IMR-90 (cell line): ENCODE measurements around the genes STAC3, R3HDM2, CDK4 and CYP27B1.

DNA sequence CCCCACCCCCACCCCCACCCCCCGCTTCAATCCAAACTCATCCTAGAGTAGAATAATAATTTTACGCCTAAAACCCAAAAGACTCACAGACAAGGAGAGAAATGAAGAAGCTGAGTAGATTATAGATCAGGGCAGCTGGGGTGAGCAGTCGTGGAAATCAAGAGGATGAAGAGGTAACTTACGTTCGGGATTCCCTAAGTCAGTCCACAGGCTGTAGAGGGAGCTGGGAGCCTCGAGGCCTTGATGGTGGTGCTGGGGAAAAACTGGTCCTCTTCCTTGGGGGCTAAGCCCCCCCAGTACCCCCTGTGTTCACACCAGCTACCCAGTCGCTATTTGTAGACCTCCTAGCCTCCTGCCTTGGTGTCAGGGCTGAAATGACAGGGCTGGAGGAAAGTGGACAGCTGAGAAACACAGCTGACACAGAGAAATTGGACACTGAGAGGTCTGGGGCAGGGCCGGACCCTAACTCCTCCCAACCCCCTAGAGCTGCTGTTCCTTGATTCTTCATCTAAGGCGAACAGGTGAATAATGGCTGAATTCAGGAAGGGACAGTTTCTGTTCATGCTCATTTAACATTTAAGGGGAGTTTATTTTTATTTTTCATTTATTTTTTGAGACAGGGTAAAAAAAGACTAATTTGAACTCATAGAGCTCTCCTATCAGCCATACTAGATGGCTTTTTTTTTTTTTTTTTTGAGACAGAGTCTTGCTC is at the start of gene STAC3:
Gene STAC3, minus strand, starts transcription at position 377 of the 712 bp plus-strand sequence.
- RRBS: no CpG with 5 or more reads among the region's 9 CpGs
CAGE:
- cytosol, long polyA plus RNA: no peak
- long polyA plus RNA: no peak
- nucleus, long polyA plus RNA: no peak

DNA sequence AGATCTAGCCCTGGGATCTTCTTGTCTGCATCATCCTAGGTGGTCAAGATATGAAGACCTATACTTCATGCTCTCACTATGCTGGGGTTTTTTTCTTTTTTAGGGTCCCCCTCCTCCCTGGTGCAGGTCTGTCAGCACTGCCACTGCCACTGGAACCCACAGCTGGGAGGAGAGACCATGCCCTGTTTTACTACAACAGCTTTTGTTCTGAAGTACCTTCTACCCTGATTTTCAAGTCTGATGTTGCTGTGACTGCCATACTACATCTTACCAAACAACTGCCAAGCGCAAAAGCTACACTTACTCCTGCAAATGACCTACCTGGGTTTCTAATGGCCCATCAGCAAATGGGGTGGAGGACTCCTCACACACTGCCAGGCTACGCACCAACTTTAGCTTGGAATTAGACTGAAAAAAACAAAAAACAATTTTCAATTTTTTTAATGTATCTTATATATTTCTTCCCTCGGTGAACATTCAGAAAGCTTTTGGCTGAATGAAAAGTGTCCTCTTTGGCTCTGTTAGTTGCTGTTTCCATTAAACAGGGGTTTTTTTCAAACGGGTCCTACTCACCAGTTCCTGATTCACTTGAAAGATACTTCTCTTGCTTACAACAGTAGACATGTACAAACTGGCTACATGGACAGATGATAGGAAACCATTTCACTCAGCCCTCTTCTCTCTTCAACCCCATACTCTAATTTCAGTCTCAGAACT is 48.9 kb upstream of the STAC3 start:
- RRBS: no CpG with 5 or more reads among the region's 4 CpGs
CAGE:
- cytosol, long polyA plus RNA: no peak
- long polyA plus RNA: no peak
- nucleus, long polyA plus RNA: no peak

- RRBS: no CpG with 5 or more reads among the region's 3 CpGs
CAGE:
- cytosol, long polyA plus RNA: no peak
- long polyA plus RNA: no peak
- nucleus, long polyA plus RNA: no peak
Measured at GRCh38 chr12:57419743-57420407, 11.0 kb downstream of the R3HDM2 start.

DNA sequence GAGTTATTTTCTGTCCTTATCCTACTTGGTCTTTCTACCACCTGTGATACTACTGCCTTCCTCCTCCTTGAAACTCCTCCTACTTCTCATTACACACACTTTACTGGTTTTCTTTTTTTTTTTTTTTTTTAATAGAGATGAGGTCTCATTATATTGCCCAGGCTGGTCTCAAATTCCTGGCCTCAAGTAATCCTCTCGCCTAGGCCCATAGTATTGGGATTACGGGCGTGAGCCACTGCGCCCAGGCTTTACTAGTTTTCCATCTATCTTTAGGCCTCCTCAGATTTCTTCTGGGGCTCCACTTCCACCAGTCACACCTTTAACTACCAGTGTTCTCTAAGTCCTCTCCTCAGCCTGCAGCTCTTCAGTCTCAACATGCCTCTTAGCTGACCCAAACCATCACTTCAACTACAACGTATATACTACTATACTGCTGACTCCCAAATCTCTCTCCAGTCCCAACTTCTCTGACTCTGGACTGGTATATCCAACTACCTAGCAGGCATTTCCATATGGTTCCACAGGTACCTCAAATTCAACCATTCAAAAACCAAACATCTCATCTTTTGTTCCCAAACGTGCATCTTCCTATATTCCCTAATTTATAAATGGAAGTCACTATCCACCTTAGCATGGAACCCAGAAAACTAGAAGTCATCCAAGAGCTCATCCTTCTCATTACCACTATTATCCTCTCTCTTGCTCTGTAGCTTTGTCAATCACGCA is 10.3 kb downstream of the R3HDM2 start:
- RRBS: no CpG with 5 or more reads among the region's 7 CpGs
CAGE:
- cytosol, long polyA plus RNA: no peak
- long polyA plus RNA: no peak
- nucleus, long polyA plus RNA: no peak

- RRBS: 2% methylated on average over 67 of the region's 105 CpGs
CAGE:
- cytosol, long polyA plus RNA: no peak
- long polyA plus RNA: no peak
- nucleus, long polyA plus RNA: start-site peak on the minus strand at chr12:57430776-57430811, 49 and 41 reads in 2 replicates
Measured at GRCh38 chr12:57430201-57431365, at the start of gene R3HDM2. R3HDM2 (minus strand) TSS chr12:57431043.

DNA sequence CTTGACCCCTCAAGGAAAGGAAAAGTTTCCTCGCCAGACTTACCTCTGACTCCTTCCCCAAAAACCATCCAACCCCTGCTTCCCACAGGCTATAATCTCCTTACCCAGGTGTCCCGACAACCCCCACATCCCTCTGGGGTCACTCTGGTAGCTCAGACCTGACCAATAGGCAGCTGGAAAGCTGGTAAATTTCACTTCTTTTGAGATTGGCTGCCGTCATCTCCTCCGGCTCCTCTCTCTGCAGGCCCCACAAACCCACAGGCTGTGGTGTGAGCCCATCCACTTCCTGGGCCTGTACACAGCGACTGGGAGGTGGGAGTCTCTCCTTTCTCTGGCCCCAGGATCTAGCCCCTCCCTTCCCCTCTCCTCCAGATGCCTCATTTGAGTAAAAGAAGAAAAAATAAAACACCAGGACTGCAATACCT is 660 bp downstream of the INHBC start:
- RRBS: no CpG with 5 or more reads among the region's 5 CpGs
CAGE:
- cytosol, long polyA plus RNA: no peak
- long polyA plus RNA: no peak
- nucleus, long polyA plus RNA: no peak

- RRBS: no CpG with 5 or more reads among the region's 13 CpGs
CAGE:
- cytosol, long polyA plus RNA: no peak
- long polyA plus RNA: no peak
- nucleus, long polyA plus RNA: no peak
Measured at GRCh38 chr12:57451896-57453167, 2.8 kb upstream of the INHBE start.

DNA sequence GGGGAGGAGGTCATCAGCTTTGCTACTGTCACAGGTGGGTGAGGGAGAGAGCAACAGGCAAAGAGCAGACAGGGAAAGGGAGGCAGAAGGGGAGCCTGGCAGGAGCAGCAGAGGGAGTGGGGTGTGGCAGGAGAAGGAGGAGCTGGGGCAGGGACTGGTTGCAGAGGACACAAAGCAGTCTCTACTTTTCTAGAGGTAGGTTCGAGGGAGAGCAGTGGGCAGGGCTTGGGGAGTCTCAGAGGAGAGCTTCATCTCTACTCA is 624 bp downstream of the INHBE start:
- RRBS: no CpG with 5 or more reads among the region's 1 CpG
CAGE:
- cytosol, long polyA plus RNA: no peak
- long polyA plus RNA: no peak
- nucleus, long polyA plus RNA: no peak

DNA sequence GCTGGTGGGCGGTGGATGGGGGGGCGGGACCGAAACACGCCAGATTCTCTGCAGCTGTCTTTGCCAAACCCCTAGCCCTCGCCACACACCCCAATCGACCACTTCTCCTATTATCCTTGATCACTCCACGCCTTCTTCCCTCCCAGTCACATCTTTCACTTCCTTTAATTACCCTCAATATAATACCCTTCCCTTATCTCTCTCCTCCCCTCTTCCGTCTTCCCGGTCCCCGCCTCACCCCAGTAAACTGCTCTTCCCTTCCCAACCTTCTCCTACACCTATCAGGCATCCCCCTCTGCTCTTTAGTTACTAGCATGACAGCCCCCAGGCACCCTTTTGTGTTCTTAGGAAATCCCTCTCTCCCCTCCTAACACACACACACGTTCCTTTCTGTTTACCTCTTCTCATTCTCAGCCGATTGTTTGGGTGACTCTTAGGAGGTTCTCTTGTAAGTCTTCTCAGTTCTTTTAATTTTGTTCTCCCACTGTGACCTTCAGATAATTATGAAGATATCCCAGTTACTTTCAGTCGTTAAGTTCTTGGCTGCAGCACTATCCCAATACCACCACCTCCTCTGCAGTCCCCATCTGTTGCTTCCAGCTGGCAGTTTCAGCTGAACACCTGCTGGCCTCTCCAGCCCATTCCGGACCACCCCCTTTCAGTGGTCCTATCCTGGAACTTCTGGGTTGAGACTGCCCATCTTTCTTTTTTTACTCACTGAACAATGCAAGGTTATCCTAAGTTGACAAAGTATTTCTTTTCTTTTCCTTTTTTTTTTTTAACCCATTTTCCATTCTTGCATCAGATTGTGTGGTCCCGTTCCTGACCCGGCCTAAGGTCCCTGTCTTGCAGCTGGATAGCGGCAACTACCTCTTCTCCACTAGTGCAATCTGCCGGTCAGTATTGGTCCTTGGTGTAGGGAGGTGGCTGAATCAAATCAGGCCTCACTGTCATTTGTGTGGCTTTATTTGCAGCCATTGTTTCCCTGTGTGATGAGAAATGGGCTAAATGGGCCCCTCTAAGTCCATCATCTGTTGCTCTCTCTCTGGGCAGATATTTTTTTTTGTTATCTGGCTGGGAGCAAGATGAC is 691 bp downstream of the MARS1 start:
- RRBS: 71% methylated on average over 3 of the region's 18 CpGs
CAGE:
- cytosol, long polyA plus RNA: no peak
- long polyA plus RNA: no peak
- nucleus, long polyA plus RNA: start-site peak on the minus strand centred at position 544 of the sequence, 168 bp wide, 6 and 6 reads in 2 replicates

DNA sequence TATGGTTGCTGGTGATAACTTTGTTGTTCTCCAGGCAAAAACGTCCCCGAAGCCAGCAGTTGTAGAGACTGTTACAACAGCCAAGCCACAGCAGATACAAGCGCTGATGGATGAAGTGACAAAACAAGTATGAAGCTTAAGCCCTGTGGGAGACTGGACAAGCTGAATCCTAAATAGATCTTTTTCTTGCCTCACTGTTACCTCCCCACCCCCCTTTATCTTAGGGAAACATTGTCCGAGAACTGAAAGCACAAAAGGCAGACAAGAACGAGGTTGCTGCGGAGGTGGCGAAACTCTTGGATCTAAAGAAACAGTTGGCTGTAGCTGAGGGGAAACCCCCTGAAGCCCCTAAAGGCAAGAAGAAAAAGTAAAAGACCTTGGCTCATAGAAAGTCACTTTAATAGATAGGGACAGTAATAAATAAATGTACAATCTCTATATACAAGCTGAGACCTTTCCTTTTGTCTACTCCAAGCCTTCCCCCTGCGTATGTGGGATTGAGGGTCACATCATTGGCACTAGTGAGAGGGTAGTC is 4.0 kb downstream of the DDIT3 start:
- RRBS: no CpG with 5 or more reads among the region's 8 CpGs
CAGE:
- cytosol, long polyA plus RNA: no peak
- long polyA plus RNA: no peak
- nucleus, long polyA plus RNA: no peak

- RRBS: no CpG with 5 or more reads among the region's 3 CpGs
CAGE:
- cytosol, long polyA plus RNA: no peak
- long polyA plus RNA: no peak
- nucleus, long polyA plus RNA: no peak
Measured at GRCh38 chr12:57519043-57519568, 1.2 kb downstream of the DDIT3 start.

DNA sequence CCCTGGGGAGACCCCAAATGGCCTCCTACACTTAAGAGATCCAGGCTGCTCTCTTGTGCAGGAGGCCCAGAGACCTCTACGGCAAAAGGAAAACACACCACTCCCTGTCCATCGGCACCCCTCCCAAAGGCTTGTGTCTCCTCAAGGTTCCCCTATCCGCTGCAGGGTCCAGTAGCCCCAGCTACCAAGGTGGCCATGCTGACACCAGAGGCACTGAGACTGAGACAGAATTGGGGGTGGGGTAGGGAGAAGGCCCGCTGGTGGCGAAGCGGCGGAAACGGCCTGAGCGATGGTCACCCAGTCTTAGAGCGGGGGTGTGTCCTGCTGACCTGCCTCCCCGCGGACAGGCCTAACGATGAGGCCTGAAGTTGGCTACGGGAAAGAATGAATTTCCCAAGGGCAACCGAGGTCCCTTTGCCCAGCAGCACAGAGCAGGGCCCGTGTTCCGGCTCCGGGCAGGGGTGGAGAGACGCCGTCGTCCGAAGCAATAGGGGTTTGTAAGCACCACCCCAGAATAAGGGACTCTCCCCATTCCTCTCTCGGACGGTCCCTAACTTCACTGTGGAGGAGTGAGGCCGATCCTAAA is 451 bp downstream of the DDIT3 start:
- RRBS: no CpG with 5 or more reads among the region's 25 CpGs
CAGE:
- cytosol, long polyA plus RNA: no peak
- long polyA plus RNA: no peak
- nucleus, long polyA plus RNA: no peak

- RRBS: no CpG with 5 or more reads among the region's 16 CpGs
CAGE:
- cytosol, long polyA plus RNA: no peak
- long polyA plus RNA: no peak
- nucleus, long polyA plus RNA: start-site peak on the plus strand at chr12:57522806-57523328, 23 and 46 reads in 2 replicates
Measured at GRCh38 chr12:57523030-57523380, 381 bp downstream of the MBD6 start.

GRCh38 chr12:57530017-57531123 is 7.7 kb downstream of the MBD6 start:
- RRBS: no CpG with 5 or more reads among the region's 6 CpGs
CAGE:
- cytosol, long polyA plus RNA: no peak
- long polyA plus RNA: no peak
- nucleus, long polyA plus RNA: no peak

DNA sequence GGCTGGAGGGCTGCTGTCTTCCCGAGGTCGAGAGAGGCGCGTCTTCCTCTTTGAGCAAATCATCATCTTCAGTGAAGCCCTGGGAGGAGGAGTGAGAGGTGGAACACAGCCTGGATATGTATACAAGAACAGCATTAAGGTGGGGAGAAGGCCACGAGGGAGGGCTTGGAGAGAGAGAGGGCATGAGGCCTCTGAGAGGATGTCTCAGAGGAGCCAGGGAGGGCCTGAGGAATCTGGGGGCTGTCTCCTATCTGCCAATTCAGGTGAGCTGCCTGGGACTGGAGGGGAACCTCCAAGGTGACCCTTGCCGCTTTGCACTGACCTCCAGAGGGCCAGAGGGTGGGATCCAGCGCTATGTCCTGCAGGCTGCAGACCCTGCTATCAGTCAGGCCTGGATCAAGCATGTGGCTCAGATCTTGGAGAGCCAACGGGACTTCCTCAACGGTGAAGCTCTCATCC is 4.4 kb downstream of the ARHGEF25 start:
- RRBS: no CpG with 5 or more reads among the region's 9 CpGs
CAGE:
- cytosol, long polyA plus RNA: no peak
- long polyA plus RNA: no peak
- nucleus, long polyA plus RNA: no peak

DNA sequence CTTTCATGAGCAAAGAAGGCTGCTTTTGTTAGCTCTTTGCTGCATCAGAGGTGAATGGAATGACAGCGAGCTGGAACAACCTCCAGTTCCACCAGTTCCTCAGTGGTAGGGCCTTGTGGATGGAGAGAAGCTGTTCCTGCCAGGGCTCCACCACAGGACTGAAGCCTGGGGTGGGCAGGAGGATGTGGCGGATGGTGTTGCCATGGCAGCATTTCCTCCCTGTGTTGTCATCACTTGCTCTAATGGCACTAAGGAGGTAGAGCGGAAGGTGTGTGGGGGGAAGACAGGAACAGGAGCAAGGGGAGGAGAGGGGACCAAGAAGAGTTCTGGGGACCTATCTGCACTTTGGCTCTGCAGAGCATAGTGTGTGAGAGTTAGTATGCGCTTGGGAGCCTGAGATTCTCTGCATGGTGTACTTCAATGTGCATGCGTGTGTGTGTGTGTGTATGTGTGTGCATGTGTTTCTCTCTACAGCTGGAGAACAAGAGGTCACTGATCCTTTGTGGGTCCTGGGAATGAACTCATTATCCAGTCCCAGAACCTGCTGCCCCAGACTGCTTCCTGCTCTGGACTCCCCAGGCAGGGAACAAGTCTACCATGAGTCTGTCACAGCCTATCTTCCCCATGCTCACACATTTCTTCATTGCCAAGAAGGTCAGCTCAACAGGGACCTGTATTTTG is 2.6 kb upstream of the AGAP2 start:
- RRBS: no CpG with 5 or more reads among the region's 5 CpGs
CAGE:
- cytosol, long polyA plus RNA: no peak
- long polyA plus RNA: no peak
- nucleus, long polyA plus RNA: no peak

DNA sequence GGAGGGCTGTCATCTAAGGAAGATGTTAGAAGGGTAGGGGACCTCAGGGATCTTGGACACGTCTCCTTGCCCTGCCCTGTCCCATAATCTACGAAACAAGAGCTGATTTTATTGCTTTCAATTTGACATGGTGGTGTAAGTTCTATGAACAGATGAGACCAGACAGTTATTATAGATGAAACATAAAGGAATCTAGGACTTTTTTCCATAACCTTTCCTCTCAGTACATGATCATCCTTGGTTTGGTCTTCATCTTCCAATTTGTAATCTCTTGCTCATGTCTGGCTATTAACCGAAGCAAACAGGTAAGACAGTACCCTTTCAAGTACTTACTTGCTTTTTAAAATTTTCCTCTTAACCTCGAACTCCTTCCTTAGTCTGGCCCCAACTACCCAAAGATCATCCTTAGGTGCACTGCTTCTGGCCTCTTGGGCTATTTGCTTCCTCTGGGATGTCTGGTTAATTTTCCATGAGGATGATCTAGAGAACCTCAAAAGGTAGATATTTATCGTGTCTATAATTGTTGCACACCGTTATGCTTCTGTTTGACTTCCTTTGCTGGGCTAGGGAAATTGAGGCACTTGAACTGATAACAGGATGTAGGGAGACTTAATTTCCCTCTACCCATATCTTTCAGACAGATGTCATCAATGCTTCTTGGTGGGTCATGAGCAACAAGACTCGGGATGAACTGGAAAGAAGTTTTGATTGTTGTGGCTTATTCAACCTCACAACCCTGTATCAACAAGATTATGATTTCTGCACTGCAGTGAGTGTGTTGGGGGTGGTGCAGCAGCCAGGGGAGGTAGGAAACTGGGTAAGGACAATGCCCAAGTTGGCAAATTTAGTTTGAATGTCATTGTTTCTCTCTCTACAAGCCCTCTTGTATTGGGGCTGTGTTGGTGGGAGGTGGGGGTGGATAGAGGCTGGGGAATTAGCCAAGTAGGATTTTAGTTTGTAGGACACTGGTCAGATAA is 1.4 kb downstream of the TSPAN31 start:
- RRBS: no CpG with 5 or more reads among the region's 7 CpGs
CAGE:
- cytosol, long polyA plus RNA: no peak
- long polyA plus RNA: no peak
- nucleus, long polyA plus RNA: no peak

- RRBS: 0% methylated on average over 3 of the region's 52 CpGs
CAGE:
- cytosol, long polyA plus RNA: start-site peak on the minus strand at chr12:57752267-57752351, 606 and 953 reads in 2 replicates
- long polyA plus RNA: start-site peak on the minus strand at chr12:57752267-57752343, 585 and 938 reads in 2 replicates
- nucleus, long polyA plus RNA: no peak
Measured at GRCh38 chr12:57752076-57752852, at the start of gene CDK4. CDK4 (minus strand) TSS chr12:57752310.

DNA sequence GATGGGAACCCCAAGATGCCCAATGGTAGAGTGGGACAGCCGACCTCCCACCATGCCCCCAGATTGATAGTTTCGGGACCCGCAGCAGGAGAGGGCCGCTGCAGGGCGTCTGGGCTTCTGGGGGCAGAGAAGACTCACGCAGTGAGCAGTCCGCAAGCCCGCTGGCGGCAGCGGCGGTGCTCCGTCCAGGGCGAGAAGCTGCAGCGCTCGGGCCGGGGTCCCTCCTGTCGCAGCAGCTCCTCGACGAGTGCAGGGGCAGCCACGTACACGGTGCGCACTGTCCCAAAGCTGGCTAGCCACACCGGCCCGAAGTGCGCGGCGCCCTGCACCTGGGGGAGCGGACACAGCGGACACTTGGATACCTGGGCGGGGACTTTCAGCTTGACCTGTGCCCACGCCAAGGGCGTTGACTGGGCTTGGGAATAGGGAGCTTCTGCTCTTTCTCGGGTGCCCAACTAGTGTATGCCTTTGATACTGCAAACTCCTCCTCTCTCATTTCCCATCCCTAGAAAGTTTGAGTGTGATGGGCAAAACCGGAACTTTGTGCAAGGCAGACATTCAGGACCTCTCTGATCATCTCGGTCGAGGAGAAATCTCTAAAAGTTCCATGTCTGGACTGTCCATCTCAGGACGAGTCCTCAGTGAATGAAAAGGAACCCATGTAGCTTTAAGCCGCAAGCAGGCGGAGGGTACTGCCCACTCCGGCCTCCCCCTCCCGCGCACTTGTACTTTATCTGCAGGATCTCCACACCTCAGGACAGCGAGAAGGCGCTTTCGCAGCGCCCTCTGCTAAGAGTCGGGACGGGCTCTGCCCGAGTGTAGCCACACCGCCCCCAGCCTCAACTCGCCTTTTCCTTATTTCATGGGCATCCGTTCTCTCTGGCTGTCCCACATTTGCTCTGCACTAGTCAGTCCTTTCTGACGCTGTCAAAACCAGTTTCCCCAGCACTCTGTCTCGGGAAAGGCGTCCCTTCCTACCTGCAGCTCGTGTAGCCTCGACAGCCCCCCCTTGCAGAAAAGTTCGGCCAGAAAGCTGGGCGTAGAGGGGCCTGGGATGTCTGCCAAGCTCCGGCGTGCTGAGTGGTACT is 665 bp downstream of the CYP27B1 start:
- RRBS: 5% methylated on average over 7 of the region's 61 CpGs
CAGE:
- cytosol, long polyA plus RNA: no peak
- long polyA plus RNA: no peak
- nucleus, long polyA plus RNA: no peak

GRCh38 chr12:57766957-57767411 is at the start of gene CYP27B1:
CYP27B1 (minus strand) TSS chr12:57767078.
- RRBS: no CpG with 5 or more reads among the region's 13 CpGs
CAGE:
- cytosol, long polyA plus RNA: no peak
- long polyA plus RNA: no peak
- nucleus, long polyA plus RNA: no peak